Neural progenitor cell (in vitro differentiated cells): ENCODE measurements around a stretch of chr2.

- RAMPAGE, long total RNA = no peak
Observed at GRCh38 chr2:196980908-196981453, 54.5 kb upstream of the PGAP1 start.

DNA sequence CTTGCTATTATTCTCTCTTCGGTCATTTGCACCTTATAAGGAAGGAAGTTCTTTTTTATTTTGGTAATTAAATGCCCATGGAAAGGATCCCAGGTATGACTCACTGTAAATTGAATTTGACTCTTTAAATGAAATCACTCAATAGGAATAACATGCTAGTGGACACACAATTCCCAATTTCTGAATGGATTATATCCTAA, 153.4 kb upstream of the PGAP1 start:
- RAMPAGE, long total RNA = no peak

GRCh38 chr2:197216384-197217054, 94.1 kb downstream of the ANKRD44 start:
- RAMPAGE, long total RNA = no peak

DNA sequence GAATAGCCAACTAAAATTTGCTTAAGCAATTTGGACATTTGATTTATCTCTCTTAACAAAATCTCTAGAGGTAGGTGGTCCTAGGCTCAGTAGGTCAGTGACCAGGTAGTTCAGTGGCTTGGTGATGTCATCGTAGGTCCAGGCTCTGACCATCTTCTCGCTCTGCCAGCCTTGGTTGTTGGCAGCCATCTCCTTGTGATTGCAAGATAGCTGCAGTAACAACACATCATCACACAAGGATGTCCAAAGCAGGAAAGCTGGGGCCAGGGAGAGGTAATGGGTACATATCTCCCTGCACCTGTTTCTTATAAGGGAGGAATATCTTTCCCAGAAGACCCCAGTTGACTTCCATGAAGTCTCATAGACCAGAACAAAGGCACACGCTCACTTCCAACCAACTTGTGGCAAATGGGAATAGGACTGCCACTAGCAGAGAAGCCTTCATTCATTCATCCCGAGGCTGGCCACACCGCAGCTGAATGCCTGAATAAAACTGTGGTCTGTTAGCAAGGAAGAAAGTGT, 60.5 kb downstream of the ANKRD44 start:
- RAMPAGE, long total RNA = no peak

DNA sequence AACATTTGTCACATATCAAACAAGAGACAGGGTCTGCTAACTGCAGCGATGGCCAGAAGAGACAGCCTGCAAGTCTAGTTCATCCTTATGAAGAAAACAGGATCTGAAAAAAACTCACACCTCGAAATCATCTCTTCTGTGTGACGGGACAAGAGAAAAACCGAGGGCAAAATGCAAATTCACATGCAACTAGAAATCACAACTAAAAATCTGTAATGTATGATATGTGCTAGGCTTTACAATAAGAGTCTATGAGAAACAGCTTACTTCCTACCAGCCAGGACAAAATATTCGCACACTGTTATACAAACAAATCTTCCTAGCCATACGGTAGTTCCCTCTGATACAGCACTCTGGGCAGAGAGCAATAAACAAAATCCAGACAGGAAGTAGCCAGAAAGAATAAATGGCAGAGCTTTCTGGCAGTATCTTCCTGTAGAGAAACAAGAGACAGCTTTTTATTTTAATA, 48.7 kb downstream of the ANKRD44 start:
- RAMPAGE, long total RNA = no peak

- RAMPAGE, long total RNA = no peak
Observed at GRCh38 chr2:197433655-197434046, 1.2 kb downstream of the SF3B1 start.

DNA sequence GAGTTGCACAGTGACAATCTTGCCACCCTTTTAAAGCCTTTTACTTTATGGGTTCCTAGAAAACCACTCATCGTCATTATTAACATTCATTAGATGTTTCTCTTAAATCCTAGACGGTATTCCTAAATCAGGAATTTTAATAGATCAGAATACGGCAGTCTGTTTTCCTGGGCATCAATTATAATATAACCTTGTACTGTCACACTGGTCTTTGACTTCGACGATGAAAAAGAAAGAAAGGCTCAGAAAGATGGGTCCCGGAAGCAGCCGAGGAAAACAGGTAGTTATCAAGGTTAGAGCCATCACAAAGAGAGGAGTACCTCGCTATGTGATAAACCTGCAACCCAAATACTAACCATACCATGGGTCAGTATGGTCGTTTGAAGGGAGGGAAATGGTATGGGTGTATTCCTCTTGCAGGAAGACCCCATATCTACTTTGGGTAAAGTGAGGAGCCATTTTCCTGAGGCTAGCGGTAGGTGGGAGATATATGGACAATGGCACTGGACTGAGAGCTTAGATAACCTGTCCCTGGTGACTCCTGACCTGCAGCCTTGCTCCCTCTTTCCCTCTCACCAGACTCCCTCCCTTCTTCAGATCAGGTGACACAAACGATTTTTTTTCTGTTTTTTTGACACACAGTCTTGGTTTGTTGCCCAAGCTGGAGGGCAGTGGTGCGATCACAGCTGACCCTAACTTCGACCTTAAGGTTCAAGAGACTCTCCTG, 1.1 kb upstream of the SF3B1 start:
- RAMPAGE, long total RNA = no peak

GRCh38 chr2:197456785-197457076, 3.4 kb downstream of the COQ10B start:
- RAMPAGE, long total RNA = no peak

- RAMPAGE, long total RNA = no peak
Observed at GRCh38 chr2:197599351-197599658, 76.1 kb downstream of the RFTN2 start.

- RAMPAGE, long total RNA = no peak
Observed at GRCh38 chr2:197627870-197628578, 47.4 kb downstream of the RFTN2 start.

DNA sequence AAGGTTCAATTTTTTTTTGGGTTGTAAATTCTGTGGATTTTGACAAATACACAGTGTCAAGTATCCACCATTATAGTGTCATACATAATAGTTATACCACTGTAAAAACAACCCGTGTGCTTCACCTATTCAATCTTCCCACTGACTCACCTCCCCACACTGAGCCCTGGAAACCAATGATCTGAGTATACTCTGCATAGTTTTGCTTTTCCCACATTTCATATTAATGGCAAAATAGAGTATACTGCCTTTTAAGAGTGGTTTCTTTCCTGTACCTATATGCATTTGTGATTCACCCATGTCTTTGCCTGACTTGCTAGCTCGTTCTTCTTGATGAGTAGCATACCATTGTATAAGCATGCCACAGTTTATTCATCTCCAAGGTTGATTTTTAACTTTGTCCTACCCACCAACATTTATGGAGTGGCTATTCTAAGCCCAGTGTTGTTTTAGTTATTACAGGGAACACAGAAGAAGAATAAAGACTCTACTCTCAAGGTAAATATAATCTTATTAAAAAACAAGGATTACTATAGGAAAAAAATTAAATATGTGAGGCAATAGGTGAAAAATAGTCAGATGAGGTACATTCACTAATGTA, 686.4 kb downstream of the PLCL1 start:
- RAMPAGE, long total RNA = no peak

- RAMPAGE, long total RNA = no peak
Observed at GRCh38 chr2:198555018-198555513, 750.7 kb downstream of the PLCL1 start.

DNA sequence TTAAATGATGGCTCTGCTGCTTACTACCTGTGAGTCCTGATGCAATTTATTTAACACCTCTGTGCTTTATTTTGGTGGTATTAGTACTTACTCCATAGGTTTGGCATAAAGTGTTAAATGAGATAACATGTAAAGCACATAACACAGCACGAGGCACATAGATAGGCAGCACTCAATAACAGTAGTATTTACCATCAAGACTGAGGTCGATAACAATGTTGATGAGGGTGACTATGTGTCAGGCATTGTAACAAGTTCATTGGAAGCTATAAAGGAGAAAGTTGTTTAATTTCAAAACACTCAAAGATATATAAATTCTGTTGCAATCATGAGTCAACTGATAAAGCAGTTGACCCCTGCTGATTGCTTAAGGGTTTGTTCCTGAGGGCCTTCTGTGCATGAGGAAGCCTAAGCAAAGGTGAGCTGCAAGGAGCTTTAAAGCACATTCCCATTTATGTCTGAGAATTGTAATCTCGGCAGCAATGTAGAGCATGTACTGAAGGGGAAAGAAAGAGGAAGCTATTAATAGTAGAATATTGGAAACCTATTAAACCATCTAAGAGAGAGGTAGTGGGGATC, 760.5 kb downstream of the SATB2 start:
- RAMPAGE, long total RNA = no peak

GRCh38 chr2:199272359-199272840, 185.3 kb downstream of the SATB2 start:
- RAMPAGE, long total RNA = no peak

- RAMPAGE, long total RNA = no peak
Observed at GRCh38 chr2:199455394-199456706, 1.9 kb downstream of the SATB2 start.

DNA sequence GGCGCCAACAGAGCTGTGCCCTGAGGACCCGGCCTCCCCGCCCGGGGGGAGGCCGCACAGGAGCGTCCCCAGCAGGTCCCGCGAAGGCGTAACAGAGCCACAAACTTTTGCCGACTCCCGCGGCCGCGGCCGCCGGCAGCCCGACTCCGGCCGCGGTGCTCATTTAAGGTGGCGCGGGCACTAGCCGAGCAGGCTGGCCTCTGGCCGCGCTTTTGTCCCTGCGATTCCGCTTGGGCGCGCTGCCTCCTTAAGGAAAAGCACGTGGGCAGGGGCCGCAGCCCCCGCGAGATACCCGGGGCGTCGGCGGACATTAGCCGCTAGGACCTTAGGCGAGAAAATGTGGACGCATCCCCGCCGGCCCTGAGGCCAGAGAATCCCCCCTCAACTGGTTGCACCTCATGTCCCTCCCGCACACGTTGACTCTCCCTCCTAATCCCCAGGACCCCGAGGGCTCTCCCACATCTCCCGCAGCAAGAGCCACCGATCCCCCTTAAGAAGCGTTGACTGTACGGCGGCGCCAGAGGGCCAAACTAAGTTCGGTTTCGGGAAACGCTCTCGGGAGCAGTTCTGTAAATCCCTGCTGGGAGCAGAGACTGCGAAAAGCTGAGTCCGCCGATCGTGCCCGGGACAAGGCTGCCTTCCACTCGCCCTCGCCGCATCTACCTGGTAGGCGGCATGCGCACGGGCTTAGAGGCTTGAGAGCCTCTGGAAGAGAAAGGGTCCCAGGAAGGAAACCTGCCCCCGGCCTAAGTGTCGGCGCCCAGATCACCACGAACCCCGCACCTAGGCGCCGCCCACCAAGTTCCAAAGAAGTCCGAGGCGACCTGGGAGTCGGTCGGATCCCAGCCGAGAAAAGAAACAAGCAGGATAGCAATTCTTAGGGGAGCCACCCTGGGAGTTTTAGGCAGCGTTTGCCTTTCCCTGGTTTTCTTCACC, 1.7 kb upstream of the SATB2 start:
- RAMPAGE, long total RNA = no peak

GRCh38 chr2:199463075-199463965, 5.6 kb upstream of the SATB2 start:
- RAMPAGE, long total RNA = no peak

GRCh38 chr2:199971741-199972737, 16.7 kb downstream of the MAIP1 start:
- RAMPAGE, long total RNA = no peak

DNA sequence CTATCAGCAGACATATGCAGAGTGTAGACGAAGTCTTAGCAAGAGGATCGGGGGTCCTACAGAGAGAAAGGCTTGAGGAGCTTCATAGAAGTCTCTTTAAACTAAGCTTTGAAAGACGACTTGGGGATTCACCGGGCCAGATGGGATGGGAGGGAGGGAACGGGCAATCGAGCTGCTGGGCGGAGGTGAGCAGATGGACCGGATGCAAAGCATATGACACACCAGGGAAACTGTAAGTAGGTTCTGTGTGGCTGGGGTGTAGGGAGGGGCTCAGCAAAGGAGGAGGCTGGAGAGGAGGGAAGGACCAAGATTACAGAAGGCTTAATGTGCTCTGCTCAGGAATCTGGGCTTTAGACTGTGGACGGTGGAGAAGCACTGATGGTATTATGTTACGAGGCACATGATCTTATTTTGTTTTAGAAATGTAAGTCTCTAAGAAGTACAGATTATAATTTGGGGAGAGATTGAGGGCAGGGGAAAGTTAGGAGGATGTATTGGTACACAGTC, 131.5 kb downstream of the MAIP1 start:
- RAMPAGE, long total RNA = no peak

DNA sequence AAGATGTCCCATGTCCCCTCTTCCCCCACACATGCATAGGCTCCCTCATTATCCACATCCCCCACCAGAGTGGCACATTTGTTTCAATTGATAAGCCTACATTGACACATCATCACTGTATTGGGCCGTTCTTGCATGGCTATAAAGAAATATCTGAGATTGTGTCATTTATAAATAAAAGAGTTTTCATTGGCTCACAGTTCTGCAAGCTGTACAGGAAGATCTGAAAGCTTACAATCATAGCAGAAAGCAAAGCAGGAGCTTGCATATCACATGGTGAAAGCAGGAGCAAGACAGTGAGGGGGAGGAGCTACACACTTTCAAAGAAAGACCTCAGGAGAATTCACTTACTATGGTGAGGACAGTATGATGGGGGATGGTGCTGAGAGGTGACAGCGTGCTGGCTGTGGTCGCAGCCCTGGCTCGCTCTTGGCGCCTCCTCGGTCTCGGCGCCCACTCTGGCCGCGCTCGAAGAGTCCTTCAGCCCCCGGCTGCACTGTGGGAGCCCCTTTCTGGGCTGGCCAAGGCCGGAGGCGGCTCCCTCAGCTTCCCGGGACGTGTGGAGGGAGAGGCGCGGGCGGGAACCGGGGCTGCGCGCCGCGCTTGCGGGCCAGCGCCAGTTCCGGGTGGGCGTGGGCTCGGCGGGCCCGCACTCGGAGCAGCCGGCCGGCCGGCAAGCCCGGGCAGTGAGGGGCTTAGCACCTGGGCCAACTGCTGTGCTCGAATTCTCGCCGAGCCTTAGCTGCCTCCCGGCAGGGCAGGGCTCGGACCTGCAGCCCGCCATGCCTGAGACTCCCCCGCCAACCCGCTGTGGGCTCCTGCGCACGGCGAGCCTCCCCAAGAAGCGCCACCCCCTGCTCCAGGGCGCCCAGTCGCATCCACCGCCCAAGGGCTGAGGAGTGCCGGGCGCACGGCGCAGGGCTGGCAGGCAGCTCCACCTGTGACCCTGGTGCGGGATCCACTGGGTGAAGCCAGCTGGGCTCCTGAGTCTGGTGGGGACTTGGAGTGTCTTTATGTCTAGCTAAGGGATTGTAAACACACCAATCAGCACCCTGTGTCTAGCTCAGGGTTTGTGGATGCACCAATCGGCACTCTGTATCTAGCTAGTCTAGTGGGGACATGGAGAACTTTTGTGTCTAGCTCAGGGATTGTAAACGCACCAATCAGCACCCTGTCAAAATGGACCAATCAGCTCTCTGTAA, 131.9 kb upstream of the SPATS2L start:
- RAMPAGE, long total RNA = no peak